GM23248 (cell line): ENCODE data around the genes CIAO2A and PCLAF.

DNA sequence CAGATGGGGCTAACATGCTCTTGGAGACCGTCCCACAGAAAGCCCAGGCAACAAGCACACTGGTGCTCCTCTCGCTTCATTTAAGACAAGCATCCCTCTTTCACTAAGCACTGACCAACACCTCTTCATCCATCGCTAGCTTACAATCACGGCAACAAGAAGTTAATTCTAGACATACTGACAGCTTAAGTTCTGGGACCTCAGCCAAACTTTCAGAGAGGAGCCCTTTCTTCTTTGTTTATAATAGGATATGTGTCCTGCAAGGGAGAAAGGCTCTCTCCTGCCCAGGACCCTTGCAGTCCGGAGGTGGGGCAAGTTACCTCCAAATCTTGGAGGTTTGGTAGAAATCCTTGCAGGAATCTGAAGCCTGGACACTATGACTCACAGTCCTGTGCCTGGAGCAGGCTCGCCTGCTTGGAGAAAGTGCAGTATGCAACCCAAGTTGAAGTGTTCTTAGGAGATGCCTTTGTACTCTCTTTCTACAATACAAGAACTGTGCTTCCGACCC lies 6.5 kb downstream of the CA12 start:
- RAMPAGE, long total RNA = no peak

GRCh38 chr15:63388396-63389020 lies 6.9 kb upstream of the CA12 start:
- RAMPAGE, long total RNA = no peak

DNA sequence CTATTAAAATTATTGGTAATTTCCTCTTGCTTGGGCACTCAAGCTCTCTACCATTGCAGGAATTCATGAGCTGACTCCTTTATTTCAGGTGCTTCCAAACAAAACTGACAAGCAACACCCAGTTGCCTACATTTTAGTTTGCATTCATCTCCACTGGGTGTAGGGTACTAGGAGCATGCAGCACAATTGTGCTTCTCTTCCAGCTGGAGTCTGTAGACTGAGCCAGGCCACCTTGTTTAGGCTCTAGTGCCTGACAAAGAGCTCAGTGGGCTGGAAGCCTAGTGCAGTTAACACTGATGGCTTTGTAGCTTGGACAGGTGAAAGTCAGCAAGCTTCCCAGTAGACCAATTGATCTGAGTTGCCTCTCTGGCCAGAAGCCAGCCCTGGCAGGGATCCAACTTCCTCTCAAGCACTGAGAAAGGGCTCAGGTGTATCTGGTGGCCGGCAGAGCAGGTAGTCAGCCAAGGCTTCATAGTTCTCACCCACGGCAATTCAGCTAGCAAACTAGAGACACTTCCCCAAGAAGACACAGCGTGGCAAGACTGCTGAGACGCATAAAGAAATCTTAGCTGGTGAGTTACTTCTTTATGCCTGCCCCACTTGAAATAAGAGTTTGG lies 8.2 kb upstream of the CA12 start:
- RAMPAGE, long total RNA = no peak

- RAMPAGE, long total RNA = no peak
These were observed 55.3 kb upstream of the CA12 start for GRCh38 chr15:63436811-63437487.

DNA sequence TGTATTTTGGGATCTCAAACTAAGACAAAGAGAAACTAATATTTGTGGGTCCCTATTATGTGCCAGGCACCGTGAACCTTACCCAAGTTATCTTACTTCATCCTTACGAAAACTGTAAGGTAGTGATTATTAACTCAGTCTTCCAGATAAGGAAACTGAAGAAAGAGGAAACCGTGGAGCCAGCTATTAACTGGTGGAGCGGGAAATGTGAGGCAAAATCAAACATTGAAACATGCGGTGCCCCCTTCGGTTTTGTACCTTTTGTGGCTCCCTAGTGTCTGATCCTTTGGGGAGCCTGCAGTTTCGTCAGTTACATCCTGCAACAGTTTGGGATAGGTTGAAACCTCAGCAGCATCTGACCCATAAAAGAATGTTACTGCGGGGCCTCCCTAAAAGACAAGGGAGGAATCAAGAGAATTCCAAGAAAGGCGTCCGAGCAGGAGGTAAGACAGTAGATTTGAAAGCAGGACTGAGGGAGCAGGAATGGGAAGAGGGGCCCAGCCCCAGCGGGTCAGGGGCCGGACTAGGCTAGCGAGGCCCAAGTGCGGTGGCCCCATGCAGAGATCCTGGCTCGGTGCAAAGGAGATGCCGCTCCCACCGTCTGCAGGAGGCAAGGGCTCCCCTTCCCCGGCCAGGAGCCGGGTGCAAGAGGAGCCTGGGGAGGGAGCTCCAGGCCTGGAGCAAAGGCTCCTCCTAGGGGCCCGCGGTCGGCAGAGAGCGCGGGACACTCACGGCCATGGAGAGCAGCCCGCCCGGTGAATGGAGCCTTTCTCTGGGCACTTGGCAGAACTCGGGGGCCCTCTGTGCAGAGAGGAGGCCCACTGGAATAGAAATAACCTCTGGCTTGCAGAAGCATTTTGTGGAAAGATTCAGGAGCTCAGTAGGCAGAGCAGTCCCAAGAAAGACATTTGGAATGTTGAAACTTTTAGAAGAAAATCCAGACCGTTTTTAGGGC lies 43.3 kb upstream of the USP3 start:
- RAMPAGE, long total RNA = no peak

GRCh38 chr15:63590576-63591560 lies 6.3 kb upstream of the FBXL22 start:
- RAMPAGE, long total RNA = no peak

DNA sequence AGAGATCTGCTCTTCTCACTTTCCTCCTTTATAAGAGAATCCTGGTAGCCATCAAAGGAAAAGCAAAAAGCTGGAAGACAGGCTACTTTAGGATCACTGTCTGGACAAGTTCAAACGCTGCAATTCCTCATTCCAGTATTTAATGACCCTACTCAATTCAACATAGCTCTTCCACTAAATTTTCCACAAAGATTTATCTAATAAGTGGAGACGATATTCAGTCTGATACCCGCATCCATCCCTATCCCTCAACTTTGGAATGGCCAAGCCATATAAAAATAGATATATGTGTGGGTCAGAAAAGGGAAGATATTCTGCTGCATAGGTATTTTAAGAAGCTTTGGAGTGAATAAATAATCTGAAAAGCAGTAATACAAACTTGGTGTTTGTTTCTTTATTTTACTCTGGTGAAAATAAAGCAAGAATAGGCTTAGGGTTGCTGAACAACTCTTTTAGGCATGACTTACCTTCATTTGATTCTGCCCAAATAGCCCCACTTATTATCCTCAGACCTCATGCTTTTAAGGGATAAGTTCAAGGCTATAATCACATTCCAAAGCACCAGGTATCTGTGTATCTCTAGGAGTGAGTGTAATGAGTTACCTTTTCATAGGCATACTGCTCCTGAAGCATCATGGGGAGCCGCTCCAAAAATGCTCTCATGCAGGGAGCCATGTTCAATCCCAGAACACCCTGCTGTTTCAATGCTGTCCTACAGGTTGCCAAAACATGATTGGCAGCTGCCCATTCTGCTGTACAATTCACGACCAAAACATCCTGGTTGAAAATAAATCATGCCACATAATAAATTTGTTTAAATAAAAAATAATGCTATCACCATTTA lies 43.9 kb downstream of the FBXL22 start:
- RAMPAGE, long total RNA = no peak

GRCh38 chr15:63858837-63859455 lies 25.2 kb upstream of the HERC1 start:
- RAMPAGE, long total RNA = no peak

DNA sequence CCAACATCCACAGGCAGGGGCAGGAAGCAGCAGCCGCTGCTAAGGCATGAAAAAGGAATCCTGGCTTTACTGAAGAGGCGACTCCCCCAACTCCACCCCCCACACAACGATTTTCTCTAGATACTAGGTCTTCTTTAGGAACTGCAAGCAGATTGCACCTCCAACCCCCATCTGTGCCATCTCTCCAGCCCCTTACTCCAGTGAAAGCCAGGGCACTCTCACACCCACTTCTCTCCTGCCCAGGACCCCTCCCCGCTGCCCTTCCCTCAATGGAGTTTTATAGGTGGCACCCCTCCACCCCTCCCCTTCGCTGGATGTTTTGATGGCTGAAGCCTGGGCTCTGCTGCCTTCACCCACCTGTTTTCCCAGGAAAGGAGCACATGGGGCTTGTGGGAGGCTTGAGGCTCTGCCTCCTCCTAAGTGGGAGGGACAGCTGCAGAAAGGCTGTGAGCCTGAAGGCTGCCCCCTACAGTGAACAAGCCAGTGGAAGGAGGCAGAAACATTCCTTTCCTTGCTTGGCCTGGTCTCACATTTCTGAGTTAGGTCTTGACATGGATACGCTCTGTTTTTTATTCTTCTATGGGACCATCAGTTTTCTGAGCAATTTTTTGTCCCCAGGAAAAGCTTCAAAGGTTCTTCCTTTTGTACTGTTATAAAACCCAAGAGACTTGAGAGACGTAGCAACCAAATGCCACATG lies 82.6 kb upstream of the HERC1 start:
- RAMPAGE, long total RNA = no peak

DNA sequence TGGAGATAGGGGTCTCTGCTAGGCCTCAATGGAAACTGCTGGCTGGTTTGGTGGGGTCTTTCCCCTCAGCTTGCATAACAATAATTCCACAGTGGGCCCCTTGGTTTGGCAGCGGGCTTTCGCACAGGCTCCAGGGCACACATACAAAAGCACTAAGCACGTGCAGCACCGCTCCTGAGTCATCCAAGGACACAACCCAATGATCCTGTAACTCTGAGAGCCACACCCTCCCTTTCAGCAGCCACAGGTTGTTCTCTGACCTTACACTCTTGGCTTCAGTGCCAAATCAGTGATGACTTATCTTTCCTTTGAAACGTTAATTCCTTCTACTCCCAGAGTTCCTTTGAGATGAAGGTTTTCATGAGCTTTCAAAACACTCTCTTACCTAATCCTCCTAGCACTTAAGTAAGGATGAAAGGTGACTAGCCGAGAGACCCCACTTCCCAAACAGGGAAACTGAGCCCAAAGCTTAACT lies 41.6 kb downstream of the DAPK2 start:
- RAMPAGE, long total RNA = no peak

- RAMPAGE, long total RNA = no peak
These were observed 23.1 kb downstream of the DAPK2 start for GRCh38 chr15:64022990-64023685.

GRCh38 chr15:64093527-64094468 lies at the start of gene CIAO2A:
CIAO2A (minus strand) TSS chr15:64093838.
- RAMPAGE, long total RNA = start-site peak on the minus strand at chr15:64093778-64093949, 657 and 896 reads in 2 replicates

GRCh38 chr15:64130230-64130665 lies 21.3 kb upstream of the SNX22 start:
- RAMPAGE, long total RNA = no peak

- RAMPAGE, long total RNA = no peak
These were observed 1.2 kb downstream of the PPIB start for GRCh38 chr15:64161305-64162406.

- RAMPAGE, long total RNA = no peak
These were observed 29.6 kb downstream of the CSNK1G1 start for GRCh38 chr15:64326429-64326813.

DNA sequence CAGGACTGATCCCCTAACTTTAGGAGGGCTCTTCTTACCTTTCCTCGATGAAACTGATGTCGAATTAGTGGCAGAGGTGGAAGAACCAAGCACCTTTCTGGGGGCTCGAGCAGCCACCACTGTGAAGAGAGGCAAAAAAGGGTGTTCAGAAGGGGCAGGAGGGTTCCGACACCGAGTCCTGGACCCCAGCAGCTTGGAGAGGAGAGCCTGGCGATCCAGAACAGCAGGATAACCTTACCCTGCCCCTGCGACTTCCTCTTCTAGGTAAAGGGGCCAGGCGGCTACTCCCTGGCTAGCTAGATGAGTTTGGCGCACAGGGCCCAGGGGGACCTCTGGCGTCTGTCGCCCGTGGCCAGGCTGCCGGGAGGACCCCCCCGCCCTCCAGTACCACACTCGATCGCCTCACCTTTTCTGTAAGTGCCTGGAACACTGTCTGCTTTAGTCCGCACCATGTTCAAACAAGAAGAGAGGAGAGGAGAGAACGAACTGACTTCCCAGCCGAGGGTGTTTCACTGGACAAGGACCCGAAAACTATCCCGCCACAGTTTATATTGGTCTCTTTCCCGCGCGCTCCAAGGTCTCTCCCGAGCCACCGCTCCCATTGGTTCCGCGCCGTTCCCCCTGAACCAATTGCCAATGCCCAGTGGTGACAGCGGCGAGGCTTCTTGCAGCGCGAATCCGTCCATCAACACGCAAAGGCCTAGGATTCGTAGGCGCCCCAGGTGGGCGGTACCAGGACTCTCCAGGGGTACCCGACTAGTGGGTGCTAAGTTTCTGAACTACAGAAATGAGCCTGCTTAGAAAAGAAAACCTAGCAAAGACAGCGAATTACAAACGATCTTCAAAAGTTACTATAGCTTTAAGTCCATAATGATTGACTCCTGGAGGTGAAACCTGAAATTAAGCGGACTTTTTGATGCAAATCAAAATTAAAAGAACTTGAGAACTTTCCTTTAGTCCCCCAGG lies at the start of gene PCLAF:
Gene PCLAF, minus strand, starts transcription at position 522 of the 966 bp plus-strand sequence.
- RAMPAGE, long total RNA = no peak

DNA sequence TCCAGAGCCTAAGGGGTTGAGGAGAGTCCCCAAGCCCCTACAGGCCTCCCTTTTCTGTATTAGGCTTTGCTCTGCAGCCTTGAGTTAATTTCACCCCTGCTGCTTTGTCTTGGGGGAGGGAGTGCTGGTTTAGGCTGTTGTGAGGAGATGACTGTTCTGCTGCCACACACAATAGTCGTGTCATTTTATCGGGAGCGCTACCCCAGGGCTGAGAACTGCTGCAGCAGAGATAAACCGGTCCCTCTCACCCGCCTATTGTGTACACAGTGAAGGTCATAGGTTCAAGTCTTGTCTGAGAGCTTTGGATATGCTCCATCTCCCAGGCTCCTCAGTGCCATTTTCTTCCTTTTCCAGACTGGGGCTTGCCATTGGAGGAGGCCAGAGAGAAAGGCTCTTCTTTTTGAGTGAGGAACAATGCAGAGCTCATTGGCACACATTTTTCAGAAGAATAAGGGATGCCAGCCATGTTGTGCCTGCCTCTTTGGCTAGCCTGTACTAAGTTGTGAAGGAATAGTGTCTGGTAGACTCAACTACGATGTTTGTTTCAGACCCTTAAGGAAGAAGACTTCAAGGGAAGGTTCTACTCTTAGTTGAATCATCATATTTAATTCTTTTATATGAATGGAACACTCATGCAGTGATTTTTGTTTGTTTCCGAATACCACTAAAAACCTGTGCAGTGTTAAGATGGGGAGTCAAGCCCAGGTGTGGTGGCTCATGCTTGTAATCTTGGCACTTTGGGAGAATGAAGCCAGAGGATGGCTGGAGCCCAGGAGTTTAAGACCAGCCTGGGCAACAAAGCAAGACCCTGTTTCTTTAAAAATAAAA lies 1.6 kb downstream of the ZNF609 start:
- RAMPAGE, long total RNA = no peak

- RAMPAGE, long total RNA = no peak
These were observed 100.0 kb downstream of the ZNF609 start for GRCh38 chr15:64560320-64560869.

DNA sequence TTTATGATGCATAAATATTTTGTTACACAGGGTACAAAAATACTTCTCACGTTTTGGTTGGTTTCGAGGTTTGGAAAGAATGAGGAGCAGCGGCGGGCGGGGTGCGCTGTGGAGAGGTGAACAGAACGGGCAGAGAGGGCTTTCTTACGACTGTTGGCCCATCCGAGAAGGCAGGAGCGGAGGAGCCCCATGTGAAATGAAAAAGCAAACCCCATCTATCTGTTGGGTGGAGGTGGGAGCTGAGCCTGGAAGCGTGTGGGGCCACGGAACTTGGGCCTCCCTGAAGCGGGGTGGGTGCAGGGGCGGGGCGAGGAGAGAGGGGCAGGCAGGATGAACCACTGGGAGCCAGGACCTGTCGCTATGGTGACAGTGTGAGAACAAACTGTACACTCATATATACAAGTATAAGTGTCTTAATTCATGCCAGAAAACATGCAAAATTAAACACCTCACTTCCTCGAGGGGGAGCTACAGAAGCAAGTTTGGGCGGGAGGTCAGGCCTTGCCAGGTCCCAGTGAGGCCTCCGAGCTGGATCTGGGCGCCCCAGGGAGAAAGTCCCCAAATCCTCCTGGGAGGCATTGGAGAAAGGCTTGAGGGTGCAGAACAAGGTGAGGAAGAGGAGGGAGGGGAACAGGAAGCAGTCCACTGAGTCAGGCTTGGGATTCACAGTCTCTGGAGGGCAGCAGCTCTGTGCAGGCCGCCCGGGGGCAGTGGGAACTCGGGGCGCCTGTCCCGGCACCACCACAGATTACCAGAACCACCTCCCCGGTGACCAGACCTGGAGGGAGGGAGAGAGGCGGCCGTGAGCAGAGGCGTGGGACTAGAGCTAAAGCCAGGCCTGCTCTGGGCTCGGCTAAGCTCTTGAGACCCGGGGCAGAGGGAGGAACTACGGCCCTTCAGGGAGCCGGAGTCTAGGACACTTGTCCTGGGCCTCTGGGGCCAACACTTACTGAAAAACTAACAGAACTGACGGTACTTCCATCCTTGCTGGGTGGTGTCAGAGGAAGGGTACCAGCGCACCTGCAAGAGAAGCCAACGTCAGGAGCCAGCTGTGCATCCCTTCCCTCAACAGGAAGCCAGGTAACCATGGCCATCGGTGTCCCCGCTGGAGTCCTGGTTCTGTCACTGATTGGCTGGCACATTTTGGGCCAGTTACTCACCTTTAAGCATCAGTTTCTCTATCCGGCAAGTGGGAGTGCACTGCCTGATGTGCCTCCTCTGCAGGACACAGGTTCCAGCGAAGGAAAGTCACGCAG lies 34.7 kb downstream of the RBPMS2 start:
- RAMPAGE, long total RNA = no peak

DNA sequence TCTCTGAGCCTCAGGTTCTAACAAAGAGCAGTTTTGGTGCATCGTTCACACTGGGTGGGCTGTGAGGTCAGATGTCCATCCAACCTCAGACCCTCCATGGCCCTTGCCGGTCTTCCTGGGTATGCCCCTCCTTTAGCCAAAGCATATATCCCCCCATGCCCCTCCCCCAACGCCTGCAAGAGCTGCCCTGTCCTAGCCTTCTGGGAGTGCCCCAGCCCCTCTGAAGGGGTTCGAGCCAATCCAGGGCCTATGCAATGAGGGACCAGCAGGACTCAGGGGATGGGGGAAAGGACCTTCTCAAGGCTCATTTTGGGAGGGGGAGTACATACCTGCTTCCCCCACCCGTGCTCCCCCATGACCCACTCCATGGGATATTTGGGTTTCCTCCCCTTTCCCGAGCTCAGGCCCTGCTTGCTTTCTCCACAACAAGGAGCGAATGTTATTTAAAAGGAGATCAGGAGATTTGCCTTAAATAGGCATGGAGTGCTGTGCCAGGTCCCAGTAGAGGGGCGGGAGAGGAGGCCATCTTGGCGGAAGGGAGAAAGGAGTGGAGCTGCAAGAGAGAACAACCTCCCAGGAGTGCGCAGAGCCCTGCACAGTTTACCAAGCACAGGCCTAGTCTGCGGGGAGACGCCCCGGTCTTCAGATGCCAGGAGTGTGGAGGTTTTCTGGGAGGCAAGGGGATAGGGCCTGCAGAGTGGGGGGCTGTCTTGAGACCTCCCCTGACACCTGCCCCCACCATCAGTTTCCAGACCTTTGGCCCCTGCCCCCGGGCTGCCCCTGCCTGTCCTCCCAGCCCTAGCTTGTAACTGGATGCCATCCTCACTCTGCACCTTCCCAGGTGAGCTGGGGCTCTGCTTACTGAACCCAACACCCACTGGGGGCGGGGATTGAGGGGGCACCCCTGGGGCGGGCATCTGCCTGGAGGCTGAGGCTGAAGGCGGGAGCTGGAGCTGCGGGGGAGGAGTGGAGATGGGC lies 18.1 kb downstream of the PIF1 start:
- RAMPAGE, long total RNA = no peak